GM19239 (cell line): ENCODE measurements around a stretch of chr6.

DNA sequence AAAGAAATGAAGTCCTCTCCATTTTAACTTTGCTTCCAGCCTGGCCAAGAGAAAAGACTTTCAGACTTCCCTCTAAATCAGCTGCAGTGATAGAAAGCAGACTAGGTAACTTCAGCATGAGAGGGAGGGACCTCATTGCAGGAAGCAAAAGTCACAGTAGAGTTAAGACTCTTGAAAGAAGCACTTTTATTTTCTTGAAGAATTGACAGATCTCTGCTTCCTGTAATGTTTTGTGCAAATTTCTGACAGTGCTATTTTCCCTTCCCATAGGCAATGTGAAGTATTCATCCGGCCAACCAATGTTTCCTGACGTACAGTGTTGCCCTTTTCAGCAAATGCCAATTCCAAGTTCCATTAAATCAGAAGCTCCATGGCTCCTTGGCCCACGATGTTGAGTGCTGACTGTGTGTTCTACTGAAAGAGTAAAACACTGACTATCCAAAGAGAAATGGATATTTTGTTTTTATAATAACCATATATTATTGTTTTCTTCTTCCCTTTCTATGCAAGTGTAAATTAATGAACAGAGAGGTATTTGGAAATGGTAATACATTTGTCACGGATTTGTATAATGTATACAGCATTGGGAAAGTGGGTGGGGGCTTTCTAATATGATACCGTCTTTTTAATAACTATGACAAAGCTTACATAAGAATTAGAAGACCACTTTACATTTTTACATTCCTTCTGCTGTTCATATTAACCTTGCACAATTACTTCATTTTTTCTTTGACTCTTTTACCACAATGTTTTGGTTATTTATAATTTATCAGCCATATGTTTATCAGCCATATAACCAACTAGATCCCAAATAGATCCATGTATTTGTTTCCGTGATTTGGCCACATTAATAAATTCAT is 565.8 kb downstream of the UTRN start:
- RRBS: no CpG with 5 or more reads among the region's 6 CpGs

GRCh38 chr6:144897398-144897943 is 612.3 kb downstream of the UTRN start:
- RRBS: no CpG with 5 or more reads among the region's 5 CpGs

- RRBS: no CpG with 5 or more reads among the region's 3 CpGs
Observed at GRCh38 chr6:145684751-145685324, 50.5 kb downstream of the EPM2A start.

DNA sequence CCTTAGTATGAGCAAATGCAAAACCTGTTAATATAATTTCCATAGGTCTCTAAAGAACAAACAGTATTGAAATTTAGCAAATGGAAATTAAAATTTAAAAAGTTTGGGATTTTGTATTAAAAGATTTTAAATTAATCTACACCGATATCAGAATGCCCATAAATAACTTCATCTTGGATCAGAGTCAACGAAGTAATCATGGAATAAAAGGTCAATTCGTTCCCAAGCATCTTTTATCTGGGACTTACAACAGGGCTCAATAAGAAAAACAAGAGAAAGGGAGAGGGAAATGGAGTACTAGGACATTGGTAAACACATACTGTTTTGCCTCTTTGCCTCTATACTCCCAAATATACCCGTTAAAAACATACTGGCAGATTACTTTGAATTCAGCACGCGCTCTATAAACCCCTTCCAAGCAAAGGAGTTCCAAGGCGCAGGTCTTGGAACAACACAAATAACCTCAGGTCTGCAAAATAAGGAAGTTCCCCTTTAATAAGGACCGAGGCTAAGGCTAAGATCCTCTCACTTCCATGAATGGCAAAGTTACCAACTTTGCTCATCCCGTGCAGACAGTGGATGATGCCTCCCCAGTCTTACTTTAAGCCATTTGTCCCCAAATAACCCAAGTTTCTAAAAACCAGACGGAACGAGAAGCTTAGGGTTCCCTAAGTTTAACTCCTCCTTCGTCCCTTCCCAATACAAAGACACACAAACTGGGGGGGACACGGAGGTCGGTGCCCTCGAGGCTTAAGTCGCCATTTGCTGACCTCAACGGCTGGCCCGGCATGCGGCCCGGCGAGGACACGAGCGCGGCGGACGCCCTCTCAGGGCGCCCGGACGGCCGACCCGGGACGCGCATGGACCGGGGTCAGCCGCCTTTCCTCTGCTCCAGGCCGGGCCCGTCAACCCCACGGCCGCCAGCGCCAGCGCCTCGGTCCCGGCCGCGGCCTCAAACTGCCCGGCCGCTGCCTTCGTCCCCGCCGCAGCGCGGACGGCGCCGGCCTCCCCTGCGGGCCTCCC is 713 bp downstream of the FBXO30 start:
- RRBS: 1% methylated on average over 27 of the region's 56 CpGs

DNA sequence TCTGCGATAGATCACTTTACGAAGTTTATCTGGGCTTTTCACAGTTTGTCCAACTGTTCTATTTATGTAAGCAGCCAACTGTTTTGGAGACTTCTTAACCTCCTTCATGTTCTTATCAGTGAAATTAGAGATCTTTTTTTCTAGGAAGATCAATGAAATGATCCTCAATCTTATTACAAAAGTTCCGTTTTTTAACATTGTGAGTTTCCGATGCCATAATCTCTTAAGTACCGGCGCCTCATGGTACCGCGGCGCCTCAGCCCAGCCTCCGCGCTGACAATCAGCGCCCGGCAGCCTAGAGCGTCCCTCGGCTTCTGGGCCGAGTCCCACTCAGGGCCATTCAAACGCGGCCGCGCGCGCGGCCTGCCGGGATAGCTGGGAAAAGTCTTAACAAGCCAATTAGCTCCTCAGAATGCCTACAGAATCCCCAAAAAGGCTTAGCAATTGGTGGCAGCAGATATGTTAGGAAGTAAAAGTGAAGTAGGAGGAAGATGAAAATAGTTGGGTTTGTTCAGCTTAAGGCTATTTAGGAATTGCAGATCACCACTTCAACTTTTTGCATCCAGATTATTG is 204.8 kb downstream of the ADGB start:
- RRBS: no CpG with 5 or more reads among the region's 24 CpGs

DNA sequence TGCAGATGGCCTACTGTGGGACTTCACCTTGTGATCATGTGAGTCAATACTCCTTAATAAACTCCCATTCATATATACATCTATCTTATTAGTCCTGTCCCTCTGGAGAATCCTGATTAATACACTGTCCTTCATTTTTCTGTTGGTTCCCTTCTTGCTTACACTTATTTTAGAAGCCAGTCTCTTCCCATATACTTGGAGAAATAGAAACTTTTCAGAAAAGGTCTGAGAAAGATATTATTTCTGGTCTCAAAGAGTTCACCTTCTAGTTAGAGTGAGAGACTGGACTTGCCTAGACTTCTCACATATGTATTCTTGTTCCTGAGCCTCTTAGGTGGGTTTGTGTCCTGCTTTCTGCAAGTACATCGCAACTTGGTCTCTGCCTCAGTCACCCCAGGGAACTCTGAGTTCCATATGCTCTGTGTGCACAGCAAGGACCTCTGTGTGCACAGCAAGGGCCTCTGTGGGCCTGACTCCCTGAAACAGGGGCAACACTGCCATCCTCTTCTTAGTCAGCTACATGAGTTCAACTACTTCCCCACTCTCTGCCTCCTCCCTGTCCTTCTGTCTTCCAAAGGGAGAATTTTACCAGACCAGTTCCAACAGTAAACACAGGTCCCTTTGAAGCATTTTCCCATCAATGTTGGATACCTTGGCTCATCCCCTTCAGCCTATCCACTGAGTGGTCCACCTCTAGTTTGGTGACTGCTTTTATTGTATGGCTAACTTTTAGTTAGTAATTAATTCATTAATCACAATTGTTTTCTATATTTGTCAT is 256.6 kb downstream of the ADGB start:
- RRBS: no CpG with 5 or more reads among the region's 1 CpG

- RRBS: no CpG with 5 or more reads among the region's 10 CpGs
Observed at GRCh38 chr6:146884158-146885284, 285.7 kb downstream of the ADGB start.

- RRBS: no CpG with 5 or more reads among the region's 10 CpGs
Observed at GRCh38 chr6:146914330-146915353, 289.6 kb upstream of the STXBP5 start.

GRCh38 chr6:147211839-147212806 is 7.9 kb downstream of the STXBP5 start:
- RRBS: no CpG with 5 or more reads among the region's 6 CpGs

DNA sequence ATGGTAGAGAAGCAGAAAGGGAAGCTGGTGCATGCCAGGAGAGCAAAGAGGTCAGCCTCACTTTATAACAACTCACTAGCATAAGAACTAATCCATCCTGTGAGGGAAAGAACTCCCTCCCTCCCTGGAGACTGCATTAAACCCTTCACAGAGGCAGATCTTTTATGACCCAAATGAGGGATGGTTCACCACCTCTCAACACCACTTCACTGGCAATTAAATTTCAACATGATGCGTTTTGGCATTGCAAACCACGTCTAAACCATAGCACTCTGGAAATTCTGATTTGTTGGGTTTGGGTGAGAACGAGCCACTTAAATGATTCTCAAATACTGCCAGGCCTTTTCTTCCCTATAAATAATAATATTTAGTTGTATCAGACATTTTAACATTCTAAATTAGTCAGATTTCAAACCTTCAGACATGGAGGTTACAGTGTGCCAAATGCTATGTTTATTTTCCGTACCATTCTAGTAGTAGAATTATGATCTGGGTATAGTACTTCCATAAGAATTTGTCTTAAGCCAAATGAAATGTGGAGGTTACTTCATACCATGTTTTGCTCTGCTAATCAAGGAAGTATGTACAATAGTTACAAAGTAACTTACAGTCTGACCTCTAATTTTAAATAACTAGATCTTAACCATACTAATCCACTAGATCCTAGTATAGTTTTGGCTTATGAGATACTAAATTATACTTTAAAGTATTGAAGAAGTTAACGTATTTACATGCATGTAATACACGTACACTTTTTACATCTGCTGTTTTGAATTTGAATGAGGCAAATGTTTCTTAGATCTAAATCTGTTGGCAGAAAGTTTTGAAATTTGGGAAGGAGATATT is 34.3 kb downstream of the STXBP5 start:
- RRBS: no CpG with 5 or more reads among the region's 6 CpGs

- RRBS: no CpG with 5 or more reads among the region's 8 CpGs
Observed at GRCh38 chr6:147251471-147252202, 47.4 kb downstream of the STXBP5 start.

DNA sequence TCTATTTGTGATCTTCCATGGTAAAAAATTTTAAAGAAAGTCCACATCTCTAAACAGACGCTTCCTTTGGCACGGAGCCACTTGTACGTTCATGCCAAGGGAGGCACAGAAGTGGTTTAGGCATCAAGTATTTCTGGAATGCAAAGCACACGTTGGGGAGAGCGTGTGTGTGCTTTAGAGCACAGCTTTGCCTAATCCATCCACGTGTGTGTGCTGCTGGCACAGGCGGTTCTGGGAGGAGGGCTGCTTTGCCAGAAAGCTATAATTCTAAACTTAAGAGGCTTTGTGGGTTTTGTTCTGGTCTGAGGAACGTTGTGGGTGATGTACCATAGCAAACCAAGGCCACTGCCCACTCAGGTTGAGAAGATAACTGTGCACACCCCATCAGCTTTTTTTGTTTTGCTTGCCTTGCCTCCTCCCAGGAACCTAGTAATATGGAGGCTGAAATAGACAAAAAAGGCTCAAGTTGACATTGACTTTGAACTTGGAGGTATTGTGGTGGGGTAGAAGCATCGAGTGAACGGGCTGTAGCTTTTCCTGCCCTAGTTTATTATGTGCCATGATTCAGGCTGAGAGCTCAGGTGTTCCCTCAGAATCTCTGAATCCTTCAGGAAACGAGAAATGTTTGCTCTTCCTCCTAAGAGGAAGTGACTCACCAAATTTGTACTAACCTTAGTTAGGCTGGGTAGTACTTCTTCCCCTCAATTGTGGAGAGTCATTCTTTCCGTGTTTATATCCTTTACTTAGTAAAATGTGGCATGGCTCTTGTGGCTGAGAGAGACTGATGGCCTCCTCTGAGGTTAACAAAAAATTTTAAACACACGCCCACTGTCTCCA is 98.7 kb downstream of the SASH1 start:
- RRBS: no CpG with 5 or more reads among the region's 13 CpGs

GRCh38 chr6:148473936-148474443 is 131.4 kb downstream of the SASH1 start:
- RRBS: no CpG with 5 or more reads among the region's 11 CpGs

DNA sequence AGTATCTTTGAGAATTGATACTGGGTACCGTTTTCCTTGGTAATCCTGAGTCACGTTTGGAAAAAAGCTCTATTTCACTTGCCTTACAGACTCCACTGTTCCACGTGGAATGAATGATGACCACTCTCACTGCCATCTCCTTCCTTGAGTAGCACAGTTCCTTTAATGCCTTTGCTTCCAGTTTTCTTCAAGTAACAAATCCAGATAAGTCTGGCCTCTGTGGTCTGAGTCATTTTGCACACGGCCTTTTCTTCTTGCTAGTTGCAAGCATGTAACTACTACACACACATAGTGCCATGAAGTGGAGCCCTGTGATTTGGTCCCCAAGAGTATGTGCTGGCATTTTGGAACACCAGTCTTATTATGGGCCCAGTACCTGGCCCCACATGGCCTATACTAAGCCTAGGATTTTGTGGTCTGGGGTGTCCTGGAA is 182.8 kb downstream of the SASH1 start:
- RRBS: no CpG with 5 or more reads among the region's 4 CpGs

DNA sequence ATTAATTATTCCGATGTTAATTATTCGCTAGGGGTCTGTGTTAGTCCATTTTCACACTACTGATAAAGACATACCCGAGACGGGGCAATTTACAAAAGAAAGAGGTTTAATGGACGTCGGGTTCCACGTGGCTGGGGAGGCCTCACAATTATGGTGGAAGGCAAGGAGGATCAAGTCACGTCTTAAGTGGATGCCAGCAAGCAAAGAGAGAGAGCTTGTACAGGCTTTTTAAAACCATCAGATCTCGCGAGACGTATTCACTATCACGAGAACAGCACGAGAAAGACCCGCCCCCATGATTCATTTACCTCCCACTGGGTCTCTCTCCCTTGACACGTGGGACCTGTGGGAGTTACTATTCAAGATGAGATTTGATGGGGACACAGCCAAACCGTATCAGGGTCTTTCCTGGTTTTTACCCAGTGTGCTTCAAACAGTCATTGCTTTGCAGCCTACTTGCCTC is 108.0 kb downstream of the UST start:
- RRBS: no CpG with 5 or more reads among the region's 16 CpGs

GRCh38 chr6:149060270-149060699 is 257.2 kb upstream of the TAB2 start:
- RRBS: 62% methylated on average over 5 of the region's 16 CpGs

- RRBS: no CpG with 5 or more reads among the region's 13 CpGs
Observed at GRCh38 chr6:149139967-149141181, 177.1 kb upstream of the TAB2 start.

DNA sequence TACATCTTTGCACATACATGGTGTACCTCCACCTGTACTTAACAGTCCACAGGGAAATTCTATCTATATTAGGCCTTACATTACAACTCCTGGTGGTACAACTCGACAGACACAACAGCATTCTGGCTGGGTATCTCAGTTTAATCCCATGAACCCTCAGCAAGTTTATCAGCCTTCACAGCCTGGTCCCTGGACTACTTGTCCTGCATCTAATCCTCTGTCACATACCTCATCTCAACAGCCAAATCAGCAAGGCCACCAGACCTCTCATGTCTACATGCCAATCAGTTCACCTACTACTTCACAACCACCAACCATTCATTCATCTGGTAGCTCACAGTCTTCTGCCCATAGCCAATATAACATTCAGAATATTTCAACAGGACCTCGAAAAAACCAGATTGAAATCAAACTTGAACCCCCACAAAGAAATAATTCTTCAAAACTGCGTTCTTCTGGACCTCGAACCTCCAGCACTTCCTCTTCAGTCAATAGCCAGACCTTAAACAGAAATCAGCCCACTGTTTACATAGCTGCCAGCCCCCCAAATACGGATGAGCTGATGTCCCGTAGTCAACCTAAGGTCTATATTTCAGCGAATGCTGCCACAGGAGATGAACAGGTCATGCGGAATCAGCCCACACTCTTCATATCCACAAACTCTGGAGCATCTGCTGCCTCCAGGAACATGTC is 21.4 kb upstream of the SUMO4 start:
- RRBS: no CpG with 5 or more reads among the region's 8 CpGs

- RRBS: no CpG with 5 or more reads among the region's 17 CpGs
Observed at GRCh38 chr6:149473021-149473810, 11.6 kb downstream of the ZC3H12D start.

DNA sequence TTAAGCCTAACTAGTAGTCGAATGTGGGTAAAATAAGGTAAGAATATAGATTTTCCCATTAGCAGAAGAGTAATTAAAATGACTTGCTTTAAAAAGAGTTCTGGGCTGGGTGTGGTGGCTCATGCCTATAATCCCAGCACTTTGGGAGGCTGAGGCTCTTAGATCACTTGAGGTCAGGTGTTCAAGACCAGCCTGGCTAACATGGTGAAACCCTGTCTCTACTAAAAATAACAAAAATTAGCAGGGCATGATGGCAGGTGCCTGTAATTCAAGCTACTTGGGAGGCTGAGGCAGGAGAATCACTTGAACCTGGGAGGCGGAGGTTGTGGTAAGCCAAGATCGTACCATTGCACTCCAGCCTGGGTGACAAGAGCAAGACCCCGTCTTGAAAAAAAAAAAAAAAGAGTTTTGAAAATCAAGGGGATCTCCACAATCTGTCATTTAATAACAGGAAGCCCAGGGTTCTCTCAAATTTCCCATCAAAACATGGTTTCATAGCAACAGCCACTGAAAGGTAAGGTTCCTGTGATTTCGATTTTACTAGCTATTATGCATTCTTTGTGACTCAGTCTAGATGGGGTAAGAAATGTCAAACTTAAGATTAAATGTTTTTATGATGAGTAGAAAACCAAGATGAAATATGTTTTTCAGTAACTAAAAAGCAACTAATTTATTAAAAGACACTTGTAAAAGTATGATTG is 10.0 kb upstream of the ZC3H12D start:
- RRBS: no CpG with 5 or more reads among the region's 5 CpGs